BJ (cell line): ENCODE data around the gene NAMPT.

DNA sequence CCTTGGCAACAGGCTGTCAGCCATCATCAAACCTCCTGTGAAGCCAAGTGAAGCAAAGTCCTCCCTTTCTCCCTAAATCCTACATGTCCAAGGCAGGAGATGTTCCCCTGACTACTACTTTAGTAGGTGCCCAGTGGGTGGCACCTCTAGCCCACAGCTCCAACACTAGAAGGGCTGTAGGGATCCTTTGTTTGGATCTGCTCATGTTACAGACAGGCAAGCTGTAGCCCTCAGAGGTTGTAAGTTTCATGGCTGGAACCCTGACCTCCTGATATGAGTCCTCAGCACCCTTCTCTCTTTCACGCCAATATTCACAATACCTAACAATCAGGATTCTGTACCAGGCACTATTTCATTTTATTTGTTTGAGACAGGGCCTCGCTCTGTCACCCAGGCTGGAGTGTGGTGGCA, 66.6 kb upstream of the SYPL1 start:
- CAGE, long polyA plus RNA: no peak
- RRBS: no CpG with 5 or more reads among the region's 2 CpGs

DNA sequence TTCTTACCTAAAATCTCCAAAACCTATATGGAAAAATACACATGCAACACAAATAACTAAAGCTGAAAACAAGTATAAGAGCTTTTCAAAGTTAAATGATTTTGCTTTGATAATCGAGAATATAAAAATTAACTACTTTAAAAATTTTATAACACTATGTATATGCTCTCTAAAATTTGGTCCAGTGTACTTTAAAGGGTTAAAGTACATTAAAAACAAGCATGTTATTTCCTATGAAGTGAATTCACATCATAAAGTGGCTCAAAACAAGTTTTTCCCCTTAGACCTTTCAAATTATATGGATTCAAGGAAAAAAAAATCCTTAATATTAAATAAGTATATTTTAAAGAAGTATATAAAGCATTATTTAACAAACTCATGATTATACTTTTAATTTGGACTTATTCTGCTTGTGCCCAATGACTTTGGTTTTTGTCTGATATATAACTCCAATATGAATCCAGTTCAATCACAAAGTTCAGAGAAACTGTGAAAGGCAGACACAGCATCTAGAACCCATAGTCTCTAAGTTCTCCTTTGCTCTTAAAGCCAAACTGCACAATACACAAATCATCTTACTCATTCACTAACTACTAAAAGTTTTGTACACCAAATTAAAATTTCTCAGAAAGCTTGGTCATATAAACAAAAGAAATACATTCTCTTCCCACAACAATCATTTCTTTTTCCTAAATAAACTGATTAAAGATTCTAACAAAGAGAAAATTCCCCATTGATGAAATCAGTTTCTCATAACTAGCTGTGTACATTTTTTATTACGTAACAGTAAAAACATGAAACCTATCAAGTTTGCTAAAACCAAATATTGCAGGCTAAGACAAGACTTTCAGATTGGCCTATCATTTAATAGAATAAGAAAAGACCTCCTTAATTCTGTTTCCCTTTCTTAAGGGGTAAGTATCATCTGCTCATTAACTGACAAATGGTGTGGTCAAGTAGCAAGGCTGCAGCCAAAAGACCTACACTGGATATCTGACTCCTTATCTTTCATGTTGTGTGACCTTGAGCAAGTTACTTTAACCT, 22.8 kb downstream of the NAMPT start:
- CAGE, long polyA plus RNA: no peak
- RRBS: no CpG with 5 or more reads among the region's 2 CpGs

- CAGE, long polyA plus RNA: no peak
- RRBS: no CpG with 5 or more reads among the region's 5 CpGs
Observed at GRCh38 chr7:106264680-106265870, 19.7 kb downstream of the NAMPT start.

GRCh38 chr7:106274890-106275421, 9.8 kb downstream of the NAMPT start:
- CAGE, long polyA plus RNA: no peak
- RRBS: no CpG with 5 or more reads among the region's 4 CpGs

DNA sequence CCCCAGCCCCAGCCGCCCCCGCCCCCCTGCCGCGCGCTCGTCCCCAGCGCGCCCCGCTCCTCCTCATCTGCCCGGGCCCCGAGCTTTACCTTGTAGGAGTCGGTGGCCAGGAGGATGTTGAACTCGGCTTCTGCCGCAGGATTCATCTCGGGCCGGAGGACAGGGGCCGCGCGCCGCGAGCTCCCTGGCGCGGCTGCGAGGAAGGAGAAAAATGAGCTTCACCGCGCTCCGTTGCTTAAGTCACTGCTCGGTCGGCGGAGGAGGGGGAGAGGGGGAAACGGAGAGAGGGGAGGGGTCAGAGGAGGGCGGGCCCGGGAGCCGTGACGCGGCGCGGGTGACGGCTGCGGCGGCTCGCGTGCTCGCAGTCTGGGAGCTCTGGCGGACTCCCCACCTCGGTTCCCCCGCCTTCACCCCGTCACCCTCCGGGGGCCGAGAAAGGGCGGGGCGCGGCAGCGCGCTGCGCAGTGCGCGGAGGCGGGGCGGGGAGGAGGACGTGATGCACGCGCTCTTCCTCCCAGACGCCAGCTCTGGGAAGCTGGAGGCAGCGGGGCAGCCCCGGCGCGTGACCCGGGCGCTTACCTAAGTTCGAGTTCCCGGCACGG, at the start of gene NAMPT:
Gene NAMPT, minus strand, starts transcription at position 245 of the 602 bp plus-strand sequence.
- CAGE, long polyA plus RNA: start-site peak on the minus strand centred at position 209 of the sequence, 84 bp wide, 321 and 263 reads in 2 replicates
- RRBS: under 1% methylated on average over 29 of the region's 73 CpGs

GRCh38 chr7:106504108-106504751, 156.7 kb downstream of the CCDC71L start:
- CAGE, long polyA plus RNA: no peak
- RRBS: no CpG with 5 or more reads among the region's 3 CpGs

GRCh38 chr7:106568551-106569414, 92.2 kb downstream of the CCDC71L start:
- CAGE, long polyA plus RNA: no peak
- RRBS: no CpG with 5 or more reads among the region's 4 CpGs

DNA sequence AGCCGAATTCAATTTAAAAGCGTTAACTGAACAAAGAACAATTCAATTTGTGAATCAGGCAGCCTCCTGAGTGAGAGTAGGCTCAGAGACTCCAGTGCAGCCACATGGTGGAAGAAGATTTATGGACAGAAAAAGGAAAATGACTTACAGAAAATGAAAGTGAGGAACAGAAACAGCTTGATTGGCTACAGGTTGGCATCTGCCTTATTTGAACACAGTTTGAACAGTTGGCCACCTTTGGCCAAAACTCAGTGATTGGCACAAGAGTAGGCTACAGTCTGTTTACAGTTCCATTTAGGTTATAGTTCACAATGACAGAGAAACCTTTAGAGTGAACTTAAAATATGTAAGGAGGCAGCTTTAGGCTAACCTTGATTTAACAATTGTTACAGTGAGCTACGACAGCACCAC, 86.3 kb upstream of the CCDC71L start:
- CAGE, long polyA plus RNA: no peak
- RRBS: no CpG with 5 or more reads among the region's 3 CpGs

DNA sequence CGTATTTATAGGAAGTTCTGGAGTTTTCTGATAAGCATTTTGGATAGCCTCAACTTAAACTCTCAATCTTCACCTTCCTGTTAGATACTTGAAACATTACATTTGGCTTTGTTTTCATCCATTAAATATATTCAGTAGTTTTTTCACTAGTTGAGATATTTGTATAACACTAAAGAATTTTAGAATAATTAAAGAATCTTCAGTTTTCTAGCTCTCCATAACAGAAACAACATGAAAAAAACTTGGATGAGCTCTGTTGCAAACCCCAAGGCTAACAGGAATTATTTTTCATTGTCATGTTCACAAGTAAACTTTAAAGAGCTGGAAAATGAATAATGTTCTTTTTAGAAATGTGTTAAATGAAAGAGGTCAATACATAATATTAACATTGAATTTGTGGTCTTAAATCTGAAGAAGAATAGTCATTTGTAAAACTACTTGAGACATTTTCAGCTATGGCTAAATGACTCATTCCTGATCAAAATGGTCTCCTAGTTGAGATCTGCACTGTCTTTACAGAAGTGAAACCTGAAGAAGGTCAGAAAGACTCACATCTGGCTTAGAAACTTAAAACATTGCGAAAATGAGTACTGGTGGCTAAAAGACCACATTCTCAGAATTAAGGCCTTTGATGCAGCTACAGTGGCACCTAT, 5.8 kb downstream of the PIK3CG start:
- CAGE, long polyA plus RNA: no peak
- RRBS: no CpG with 5 or more reads among the region's 2 CpGs

DNA sequence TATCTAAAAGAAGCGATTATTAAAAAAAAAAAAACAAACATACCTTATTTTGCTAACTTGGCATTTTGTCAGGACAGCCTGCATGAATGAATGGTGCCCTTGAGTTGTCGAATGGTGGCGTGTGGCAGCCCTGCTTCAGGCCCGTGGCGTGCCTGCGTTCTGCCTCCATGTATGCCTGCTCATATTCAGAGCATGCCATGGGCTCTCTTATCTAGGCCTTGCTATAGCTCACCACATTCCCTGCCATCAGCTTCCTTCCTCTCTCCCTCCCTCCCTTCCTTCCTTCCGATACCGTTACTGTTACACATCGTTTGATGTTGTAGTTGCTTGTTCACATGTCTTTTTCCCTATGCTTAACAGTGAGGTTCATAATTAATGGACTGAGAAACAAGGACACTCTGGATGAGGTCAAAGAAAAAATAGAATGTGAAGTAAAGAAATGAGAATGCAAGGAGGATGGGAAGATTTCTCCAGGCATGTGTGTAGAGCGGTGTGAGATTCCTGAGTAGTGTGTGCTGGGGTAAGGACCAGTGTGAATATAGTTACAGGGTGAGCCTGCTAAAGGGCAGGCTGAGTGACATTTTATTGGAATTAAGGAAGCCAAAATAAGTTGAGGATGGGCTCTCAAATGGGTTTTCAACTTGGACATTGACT, 35.0 kb downstream of the PRKAR2B start:
- CAGE, long polyA plus RNA: no peak
- RRBS: no CpG with 5 or more reads among the region's 10 CpGs

DNA sequence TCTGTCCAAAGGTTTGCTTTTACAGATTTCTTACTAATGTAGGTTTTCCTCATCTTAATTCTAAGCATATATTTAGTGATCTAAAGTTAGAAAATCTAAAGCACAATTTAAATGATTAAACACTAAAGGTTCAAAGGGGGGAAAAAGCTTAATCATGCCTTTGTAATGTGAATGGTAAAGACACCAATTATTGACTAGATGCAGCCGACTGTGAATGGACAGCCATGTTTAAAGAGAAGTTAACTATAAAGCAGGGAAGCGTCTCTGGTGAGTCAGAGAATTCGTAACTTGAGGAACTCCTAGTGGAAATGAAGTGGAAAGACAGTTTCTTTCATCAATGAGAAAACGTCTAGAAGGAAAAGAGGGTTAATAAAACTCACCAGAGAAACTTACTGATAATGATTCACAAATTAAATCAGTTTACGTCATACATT, 1.2 kb upstream of the HBP1 start:
- CAGE, long polyA plus RNA: no peak
- RRBS: no CpG with 5 or more reads among the region's 5 CpGs

GRCh38 chr7:107169629-107170379, 1.0 kb downstream of the HBP1 start:
- CAGE, long polyA plus RNA: no peak
- RRBS: under 1% methylated on average over 17 of the region's 35 CpGs

DNA sequence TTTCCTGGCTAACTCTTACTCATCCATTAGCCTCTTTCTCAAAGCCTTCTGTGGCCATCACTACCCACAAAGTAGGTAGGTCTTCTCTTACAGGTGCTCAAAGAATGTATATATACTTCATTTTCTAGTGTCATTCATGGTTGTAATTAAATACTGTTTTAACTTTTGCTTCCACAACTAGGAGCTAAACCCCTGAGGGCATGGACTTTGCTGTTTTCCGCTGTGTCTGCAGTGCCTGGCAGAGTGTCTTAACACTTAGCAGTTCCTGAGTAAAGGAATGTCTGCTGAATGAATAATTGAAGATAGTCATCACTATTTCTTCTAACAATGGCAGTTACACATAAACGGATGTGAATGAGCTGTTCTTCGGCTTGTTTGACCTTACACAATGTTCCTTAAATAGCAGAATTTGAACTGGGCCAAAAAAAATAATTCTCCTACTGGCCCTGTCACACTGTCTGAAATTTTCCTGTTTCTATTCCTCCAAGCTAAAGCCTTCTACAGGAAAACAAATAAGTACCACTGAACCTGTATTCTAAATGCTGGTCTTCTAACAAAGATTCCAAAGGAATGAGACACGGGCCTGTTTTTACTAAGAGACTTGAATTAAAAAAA, 15.2 kb downstream of the BCAP29 start:
- CAGE, long polyA plus RNA: no peak
- RRBS: no CpG with 5 or more reads among the region's 4 CpGs

- CAGE, long polyA plus RNA: no peak
- RRBS: no CpG with 5 or more reads among the region's 3 CpGs
Observed at GRCh38 chr7:107691691-107692031, 31.0 kb downstream of the SLC26A4 start.

DNA sequence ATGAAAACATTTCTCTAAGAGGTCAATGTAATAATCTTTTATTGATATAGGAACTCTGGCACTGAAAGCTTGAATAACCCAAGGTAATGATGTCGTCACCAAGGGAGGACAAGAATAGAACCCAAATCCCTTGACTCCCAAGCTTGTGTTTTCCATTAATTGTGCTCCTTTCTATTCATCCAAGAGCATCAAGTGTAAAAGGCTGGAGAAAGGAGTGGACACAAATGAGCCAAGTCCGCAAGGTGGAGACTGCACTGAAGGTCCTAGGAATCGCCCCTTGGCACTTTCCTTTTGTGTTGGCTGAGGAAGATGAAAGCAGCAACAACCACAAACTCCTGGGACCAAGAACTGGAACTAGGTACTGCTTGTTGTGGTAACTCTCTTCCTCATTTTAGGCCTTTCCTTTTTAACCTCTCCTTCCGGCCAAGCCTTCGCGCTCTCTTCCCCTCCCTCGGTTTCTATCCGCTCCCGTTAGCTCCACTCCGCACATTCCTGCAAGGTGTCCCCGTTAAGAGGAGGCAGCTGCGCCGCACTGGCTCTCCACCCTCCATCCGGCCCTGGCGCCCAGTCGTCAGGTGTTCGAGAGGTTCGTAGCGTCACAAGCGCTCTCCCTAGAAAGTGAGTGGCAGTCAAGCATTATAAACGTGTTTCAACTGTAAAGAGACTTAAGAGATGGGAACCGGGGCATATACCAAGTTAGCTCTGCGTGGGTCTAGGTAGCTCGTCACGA, 984 bp upstream of the CBLL1 start:
- CAGE, long polyA plus RNA: no peak
- RRBS: 3% methylated on average over 3 of the region's 25 CpGs

- CAGE, long polyA plus RNA: no peak
- RRBS: no CpG with 5 or more reads among the region's 6 CpGs
Observed at GRCh38 chr7:107919676-107920518, 28.9 kb downstream of the DLD start.

DNA sequence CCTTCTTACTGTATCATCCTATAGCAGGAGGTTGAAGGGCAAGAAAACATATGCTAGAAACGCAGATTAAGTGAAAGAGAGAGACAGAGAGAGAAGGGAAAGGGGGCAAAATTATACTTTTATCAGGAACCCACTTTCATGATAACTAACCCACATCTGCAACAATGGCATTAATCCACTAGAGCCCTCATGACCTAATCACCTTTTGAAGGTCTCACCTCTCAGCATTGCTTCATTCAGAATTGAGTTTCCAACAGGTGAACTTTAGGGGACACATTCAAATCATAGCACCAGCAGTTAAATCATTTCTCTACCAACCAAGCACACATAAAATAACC, 1078.2 kb downstream of the DNAJB9 start:
- CAGE, long polyA plus RNA: no peak
- RRBS: no CpG with 5 or more reads among the region's 1 CpG

- CAGE, long polyA plus RNA: no peak
- RRBS: no CpG with 5 or more reads among the region's 2 CpGs
Observed at GRCh38 chr7:110084428-110084812, 1006.5 kb upstream of the LRRN3 start.

DNA sequence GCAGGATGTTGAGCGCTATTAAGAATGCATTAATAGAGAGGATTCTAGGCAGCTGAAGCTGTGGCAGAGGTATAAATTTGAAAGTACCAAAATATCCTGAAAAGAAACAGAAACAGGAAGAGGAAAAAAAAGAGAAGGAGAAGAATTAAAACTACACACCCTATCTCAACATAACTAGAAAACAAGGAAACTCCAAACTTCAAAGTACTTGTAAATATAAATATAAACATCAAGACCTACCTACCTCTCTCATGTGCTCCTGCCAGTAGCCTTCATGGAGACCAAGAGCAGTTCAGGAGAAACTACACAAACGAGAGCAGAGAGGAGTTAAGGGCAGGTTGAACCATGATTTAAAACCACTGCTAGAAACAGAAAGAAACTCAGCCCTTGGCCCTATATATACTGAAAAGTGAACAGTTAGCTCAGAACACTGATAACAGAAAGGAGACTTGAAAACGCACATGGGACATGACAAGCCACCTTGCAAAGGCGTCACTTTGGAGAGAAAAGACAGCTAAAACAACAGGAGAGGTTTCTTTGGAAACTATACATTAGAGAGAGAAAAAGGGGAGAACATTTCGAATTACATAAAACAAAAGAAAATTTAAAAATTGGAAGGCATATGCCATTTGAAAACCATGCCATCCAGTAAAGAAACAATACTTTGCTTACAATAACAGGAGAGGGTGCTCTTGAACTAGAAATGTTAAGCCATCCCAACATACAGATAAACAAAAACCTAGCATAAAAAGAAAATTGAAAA, 233.0 kb downstream of the IMMP2L start:
- CAGE, long polyA plus RNA: no peak
- RRBS: no CpG with 5 or more reads among the region's 5 CpGs

DNA sequence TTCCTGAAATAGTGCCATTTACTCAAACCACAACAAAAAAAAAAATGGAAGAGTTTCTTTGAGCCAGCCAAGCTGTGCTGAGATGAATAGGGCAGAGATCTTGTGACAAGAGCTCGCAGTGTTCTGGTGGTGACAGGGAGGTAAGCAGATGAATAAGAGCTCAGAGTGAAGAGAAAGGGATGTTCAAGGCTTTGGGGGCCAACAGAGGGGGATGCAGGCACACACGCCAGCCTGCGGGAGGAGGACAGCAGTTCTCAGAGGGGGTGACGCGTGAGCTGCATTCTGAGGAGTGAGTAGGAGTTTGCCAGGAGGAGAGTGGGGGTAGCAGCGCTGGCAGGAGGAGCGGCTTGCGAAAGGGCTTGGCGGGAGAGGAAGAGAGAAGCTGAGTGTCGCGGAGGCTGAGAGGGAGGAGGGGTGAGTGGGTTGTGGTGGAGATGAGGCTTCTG, 194.5 kb upstream of the IMMP2L start:
- CAGE, long polyA plus RNA: no peak
- RRBS: no CpG with 5 or more reads among the region's 11 CpGs